GM19240 (cell line): Measurements from ENCODE around the genes PAFAH1B1, SPATA22 and TRPV1.

DNA sequence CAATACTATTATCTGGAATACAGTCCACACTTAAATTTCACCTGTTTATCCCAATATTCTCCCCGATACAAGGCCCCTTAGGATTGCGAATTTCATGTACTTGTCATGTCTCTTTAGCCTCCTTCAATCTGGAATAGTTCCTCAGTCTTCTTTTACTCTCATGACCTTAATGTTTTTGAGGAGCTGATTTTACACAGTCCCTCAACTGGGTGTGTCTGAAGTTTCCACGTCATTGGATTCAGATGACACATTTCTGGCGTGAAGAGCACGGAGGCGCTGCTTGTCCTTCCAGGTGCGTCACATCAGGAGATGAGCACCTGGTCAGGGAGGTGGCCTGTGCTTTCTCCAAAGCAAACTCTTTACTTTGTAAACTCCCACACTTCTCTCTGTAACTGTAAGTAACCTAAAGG lies 52.4 kb upstream of the MNT start:
- RRBS: no CpG with 5 or more reads among the region's 7 CpGs

DNA sequence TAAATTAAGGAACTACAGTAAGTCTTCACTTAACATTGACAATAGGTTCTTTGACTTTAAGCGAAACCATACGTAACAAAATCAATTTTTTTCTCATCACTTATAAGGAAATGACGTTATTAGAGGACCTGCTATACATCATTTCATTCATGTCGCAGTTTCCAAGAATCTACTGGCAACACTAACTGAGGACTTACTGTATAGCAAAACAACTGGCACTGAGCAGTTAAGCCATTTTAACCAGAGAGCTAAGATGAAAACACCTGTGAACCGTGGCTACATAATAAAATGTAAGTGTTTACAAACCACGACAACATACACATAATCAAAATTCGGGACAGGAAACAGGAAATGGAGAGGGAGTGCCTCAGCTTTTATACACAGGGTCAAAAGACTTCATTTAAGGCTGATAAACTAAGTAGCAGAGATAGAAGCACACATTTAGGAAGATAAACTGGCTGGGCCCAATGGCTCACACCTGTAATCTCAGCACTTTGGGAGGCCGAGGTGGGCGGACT lies 29.5 kb downstream of the METTL16 start:
- RRBS: no CpG with 5 or more reads among the region's 9 CpGs

GRCh38 chr17:2508713-2509405 lies 2.8 kb downstream of the METTL16 start:
- RRBS: no CpG with 5 or more reads among the region's 2 CpGs

DNA sequence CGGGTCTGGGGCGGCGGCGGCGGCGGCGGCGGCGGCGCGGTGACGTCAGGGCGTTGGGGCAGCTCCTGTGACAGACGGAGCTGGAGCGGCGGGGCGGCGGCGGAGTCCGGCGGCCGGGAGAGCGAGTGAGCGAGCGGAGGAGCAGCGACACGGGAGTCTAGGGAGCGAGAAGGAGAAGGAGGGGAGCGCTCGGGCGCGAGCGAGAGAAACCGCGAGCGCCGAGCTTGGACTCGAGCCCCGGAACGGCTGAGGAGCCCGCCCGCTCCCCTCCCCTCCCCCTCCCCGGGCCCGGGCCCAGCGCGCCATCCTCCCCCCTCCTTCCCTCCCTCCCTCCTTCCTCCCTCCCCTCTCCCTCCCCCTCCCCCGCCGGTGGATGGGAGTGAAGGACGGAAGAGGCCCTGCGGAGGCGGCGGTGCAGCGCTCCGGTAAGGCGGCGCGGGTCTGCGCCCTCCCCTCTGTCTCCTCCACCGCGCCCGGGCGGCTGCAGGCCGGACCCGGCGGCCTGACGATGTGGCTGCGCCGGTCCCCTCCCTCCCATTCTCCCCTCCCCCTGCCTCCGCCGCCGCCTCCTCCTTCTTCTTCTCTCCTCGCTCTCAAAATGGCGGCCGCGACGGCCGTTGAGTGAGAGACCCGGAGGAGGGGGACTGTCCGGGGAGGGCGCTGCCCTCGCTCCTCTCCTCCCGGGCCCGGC lies at the start of gene PAFAH1B1:
TSS of gene PAFAH1B1 (plus strand) at position 73 of the 691 bp plus-strand sequence.
- RRBS: 4% methylated on average over 20 of the region's 83 CpGs

- RRBS: no CpG with 5 or more reads among the region's 17 CpGs
These were observed 6.7 kb upstream of the CCDC92B start for GRCh38 chr17:2756191-2756563.

GRCh38 chr17:2800233-2800834 lies 4.1 kb downstream of the RAP1GAP2 start:
- RRBS: 89% methylated on average over 6 of the region's 13 CpGs

DNA sequence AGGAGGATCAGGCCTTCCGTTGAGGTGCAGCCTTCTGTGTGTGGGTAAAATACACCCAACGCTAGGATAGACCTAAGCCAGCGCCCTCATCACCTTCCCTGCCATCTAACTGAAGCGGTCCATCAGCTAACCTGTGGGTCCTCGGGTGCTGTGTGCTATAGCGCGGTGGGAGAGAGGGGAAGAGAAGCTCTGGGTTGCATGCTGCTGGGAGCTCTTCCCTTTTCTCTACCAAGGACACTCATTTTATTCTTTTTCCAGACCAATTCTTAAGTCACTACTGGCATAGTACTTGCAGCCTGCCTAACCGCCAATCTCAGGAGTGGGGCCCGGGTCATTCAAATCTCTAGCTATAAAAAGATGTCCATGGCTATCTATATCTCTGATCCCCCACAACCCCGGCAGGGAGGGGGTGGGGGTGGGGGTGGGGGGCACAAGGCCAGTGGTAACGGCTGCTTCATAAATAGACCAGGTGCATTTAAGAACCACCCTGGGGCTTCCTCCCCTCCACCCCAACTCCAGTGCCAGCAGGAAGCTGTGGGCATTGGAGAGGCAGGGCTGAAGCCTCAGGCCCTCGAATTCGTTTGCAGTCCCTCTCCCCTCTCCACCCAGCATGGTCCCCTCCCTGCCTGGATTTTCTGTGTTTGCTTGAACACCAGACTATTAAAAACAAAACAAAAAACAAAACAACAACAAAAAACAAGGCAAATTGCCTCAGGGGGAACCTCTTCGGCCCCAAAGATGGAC lies 55.9 kb downstream of the RAP1GAP2 start:
- RRBS: 0% methylated on average over 1 of the region's 14 CpGs

GRCh38 chr17:3030136-3030654 lies 33.2 kb downstream of the OR1D5 start:
- RRBS: no CpG with 5 or more reads among the region's 13 CpGs

- RRBS: 27% methylated on average over 4 of the region's 25 CpGs
These were observed 14.3 kb downstream of the OR1D5 start for GRCh38 chr17:3049054-3049569.

GRCh38 chr17:3471591-3471951 lies at the start of gene SPATA22:
Gene SPATA22, minus strand, starts transcription at chr17:3471819.
- RRBS: no CpG with 5 or more reads among the region's 38 CpGs

GRCh38 chr17:3476433-3476722 lies 581 bp downstream of the ASPA start:
- RRBS: no CpG with 5 or more reads among the region's 2 CpGs

DNA sequence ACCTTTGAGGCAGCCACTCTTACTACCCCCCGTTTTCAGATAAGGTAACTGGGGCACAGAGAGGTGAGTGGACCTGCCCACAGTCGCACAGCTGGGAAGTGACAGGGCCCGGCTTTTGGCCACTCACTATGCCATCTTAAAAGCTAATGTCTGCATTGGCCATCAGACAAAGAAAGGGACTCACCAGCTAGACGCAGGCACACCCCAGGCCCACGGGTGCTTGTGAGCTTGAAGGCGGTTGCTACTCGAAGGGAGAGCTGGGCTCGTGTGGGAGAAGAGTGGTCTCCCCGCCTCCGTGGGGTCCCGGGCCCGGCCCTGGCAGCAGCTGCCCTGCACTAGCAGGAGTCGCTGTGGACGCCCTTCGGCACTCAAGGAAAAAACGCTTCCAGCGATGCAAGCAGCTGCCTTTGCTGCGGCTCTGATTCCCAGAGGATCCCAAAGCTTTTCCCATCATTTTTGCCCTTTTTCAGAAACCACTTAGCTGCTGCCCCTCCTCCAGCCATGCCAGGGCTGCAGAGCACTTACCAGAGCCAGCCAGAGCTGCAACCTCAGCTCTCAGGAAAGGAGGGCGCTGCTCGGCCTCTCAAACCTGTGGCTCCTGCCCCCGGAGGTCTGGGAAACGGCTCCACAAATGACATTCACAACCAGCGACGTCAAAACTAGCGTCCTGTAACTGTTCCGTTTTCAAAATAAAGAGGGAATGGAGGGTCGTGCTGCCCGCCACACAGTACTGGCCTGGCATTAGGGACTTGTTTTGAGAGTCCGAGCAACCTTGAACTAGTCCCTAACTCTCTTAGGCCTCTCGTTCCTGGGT lies 12.3 kb downstream of the TRPV1 start:
- RRBS: no CpG with 5 or more reads among the region's 30 CpGs

GRCh38 chr17:3609252-3609475 lies at the start of gene TRPV1:
Gene TRPV1, minus strand, starts transcription at chr17:3609411.
- RRBS: no CpG with 5 or more reads among the region's 4 CpGs

GRCh38 chr17:3657829-3658893 lies 10.2 kb downstream of the TAX1BP3 start:
- RRBS: 94% methylated on average over 11 of the region's 48 CpGs

GRCh38 chr17:3665679-3666386 lies 2.5 kb downstream of the TAX1BP3 start:
- RRBS: no CpG with 5 or more reads among the region's 14 CpGs

- RRBS: no CpG with 5 or more reads among the region's 16 CpGs
These were observed 1.3 kb downstream of the P2RX5 start for GRCh38 chr17:3694638-3695116.

DNA sequence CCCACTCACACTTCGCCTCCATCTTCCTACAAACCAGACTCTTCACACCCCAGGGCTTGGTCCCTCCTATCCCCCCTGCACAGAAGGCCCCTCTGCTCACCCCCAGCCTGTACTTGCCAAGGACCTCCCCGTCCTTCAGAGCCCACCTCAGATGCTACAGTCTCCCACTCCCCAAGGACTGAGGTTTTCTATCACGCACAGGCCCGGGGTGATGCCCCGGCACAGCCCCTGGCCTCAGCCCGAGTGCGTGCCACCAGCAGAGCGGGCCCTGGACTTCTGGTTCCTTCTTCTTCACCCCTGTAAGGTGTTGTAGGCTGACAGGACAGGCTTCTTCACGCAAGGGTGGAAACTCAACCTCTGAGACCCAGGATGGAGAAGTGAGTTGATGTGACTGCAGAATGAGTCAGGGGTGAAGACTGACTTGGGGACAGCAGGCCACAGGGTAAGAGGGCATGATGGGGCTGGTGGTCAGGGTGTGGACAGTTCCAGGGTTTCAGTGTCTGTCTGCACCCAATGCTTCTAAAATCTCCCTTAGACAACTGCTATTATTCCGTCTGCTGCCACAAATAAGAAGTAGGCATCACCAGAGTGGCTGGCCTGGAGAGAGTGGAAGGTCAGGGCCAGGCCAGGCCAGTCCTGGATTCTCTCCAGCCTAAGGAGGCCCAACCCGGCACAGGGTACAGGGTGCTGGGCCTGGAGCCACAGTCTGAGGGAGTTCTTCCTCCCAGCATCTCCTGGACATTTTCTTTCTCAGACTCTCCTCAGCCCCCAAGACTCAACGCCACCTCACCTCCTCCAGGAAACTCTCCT lies 2.4 kb downstream of the ITGAE start:
- RRBS: no CpG with 5 or more reads among the region's 12 CpGs

DNA sequence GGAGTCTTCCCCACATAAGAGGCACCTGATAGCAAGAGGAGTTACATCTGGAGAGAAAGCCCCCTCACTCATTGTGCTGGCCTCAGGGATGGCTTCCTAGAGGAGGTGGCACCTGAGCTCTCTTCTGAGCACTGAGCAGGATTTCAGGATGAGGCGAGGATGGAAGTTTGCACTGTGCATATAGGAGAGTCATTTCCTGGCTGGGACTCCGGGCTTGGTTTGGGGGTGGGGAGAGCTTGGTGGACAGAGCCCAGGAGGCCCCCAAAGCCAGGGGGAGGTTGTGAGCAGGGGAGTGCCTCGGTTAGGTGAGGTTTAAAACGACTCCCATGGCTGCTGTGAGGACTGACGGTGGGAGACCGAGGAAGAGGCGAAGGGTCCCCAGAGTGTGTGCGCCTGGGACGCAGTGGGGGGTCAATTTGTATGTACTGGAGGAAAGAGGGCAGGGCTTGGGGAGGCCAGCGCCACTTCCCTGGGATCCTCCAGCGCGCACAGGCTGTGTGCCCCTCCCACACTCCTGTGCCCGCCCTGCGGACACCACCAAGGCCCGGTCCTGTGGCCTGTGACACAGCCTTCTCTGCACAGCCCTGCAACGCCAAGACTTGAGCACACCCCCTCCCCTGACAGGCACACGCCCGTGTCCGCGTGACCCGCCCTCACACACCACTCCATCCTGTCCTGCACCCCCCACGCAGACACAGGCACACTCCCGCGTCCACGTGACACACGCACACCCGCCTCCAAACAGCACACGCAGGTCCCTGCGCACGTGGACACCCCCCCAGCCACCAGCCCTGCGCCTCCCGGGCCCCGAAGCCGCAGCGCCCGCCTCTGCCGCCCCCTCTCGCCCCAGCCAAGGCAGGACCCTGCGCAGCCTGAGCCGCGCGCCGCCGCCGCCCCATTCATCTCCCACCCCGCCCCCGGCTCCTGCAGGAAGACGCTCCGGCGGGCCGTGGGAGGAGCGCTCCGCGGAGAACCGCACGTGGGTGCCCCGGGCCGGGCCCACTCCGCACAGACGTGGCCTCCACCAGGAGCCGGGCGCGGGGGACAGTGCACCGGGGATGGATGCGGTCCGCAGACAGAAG lies 915 bp downstream of the CAMKK1 start:
- RRBS: 2% methylated on average over 15 of the region's 66 CpGs

GRCh38 chr17:3892679-3892856 lies 285 bp downstream of the CAMKK1 start:
- RRBS: 2% methylated on average over 16 of the region's 23 CpGs

DNA sequence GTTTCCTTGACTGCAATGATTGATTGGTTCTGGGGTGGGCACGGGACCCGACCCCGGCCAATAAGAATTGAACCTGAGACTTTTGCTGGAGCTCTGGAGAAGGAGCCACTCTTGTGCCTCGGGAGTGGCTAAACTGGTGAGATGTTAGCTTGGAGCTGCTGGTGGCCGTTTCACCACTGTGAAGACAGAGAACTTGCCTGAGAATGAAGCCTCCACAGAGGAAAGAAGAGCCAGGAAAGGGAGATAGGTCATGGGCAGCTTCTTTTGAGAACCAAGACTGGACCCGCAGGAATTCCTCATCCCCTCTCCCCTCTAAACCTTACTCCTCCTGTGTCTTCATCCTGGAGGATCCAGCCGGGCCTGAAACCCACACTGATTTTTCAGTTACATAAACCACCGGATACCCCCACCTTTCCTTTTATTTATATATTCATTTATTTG lies 4.4 kb downstream of the P2RX1 start:
- RRBS: no CpG with 5 or more reads among the region's 8 CpGs